ENCODE measurements around the gene MNAT1.

DNA sequence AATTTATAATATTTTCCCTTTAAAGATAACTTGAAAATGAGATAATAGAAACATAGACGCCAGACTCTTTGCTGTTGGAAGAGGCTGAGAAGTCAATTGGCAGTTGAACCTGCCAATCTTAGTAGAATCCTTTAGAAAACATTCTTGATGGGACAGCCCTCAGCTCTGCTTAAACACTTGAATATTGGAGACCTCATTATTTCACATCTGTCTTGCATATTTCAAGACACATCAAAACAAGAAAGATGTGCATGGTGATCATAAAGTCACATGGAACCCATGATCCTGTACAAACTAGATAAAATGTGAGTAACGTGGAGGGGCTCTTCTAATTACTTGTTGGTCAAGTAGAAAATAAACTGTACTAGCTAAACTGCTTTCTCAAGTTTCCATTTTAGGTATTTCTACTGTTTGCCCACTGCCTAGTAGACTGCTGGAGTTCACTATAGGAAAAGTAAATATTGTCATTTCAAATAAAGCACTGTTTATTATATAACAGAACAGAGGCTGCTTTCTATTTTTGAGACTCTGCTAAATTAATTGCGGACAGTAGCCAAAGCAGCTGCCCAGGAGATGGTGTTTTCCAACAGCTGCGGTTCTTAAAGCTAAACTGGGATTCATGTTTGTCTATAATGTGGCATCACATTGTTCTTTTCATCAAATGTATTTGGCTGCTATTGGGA, 15.7 kb upstream of the SIX1 start:
- PRO-cap, 2 experiments, result no peak in any of the 2 experiments

DNA sequence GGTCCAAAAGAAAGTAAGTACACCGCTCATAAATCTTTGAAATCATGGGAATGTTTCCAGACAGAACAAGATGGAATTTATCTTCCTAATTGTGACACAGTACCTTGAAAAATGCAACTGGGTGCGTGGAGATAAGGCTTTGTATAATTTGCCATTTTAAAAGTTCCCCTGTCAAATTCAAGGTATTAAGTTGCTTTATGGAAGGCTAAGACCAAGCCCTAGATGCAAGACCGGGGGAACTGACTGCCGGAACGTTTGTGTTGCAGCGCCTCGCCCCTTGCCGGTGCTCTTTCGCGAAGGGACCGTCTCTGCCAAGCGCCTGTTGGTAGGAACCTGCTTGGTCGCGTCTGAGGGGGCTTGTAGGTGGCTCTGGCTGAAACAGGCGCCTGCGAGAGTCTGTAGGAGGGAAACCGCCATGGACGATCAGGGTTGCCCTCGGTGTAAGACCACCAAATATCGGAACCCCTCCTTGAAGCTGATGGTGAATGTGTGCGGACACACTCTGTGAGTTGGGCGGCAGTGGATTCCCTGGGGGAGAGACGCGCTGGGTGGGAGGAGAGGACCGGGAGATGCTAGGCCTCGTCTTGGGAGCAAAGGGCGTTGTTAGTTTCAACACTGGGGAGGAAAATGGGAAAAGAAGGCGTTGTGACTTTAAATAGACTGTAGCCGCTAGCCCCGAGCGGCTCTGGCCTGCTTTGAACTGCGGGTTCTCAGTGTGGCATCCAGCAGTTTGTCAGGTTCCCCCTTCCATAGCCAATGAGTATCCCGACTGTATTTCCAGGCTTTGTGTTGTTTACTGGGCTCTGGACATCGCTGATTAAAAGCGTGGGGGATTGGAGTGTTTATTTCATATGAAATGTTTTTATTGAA, at the start of gene MNAT1:
TSS of gene MNAT1 (plus strand) at position 314 of the 870 bp plus-strand sequence.
- PRO-cap, 2 experiments, result peak in 2 of 2 experiments; most common plus-strand start position 340 of the sequence (in 2)

GRCh38 chr14:61277201-61277672, 3.9 kb downstream of the TMEM30B start:
- PRO-cap, 2 experiments, result no peak in any of the 2 experiments

GRCh38 chr14:61343790-61344731, 22.7 kb downstream of the PRKCH start:
- PRO-cap, 2 experiments, result peak in 2 of 2 experiments; most common plus-strand start chr14:61344324 (in 2); most common minus-strand start chr14:61344182 (in 1)

GRCh38 chr14:61403430-61403738, 82.0 kb downstream of the PRKCH start:
- PRO-cap, 2 experiments, result peak in 2 of 2 experiments; most common plus-strand start chr14:61403624 (in 1); most common minus-strand start chr14:61403565 (in 2)

GRCh38 chr14:61406651-61407189, 85.3 kb downstream of the PRKCH start:
- PRO-cap, 2 experiments, result peak in 2 of 2 experiments; most common plus-strand start chr14:61406919 (in 1); most common minus-strand start chr14:61406889 (in 2)

DNA sequence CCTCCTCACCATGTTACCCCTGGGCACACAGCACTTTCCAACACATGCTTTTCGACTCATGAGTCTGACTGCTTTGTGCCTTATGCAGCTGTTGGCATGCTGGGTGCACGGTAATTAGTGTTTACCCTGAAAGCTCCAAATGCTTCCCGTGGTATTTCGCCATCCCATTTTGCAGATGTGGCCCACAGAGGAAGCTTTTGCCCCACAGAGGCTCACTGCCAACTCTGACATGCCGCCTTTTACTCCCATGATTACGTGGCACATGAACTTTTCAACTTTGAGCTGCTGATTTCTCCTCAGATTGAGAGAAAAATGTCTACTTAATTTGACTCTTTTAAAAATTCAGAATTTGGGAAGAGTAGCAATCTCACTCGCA, 168.6 kb downstream of the PRKCH start:
- PRO-cap, 2 experiments, result no peak in any of the 2 experiments

- PRO-cap, 2 experiments, result no peak in any of the 2 experiments
These were observed 132.5 kb upstream of the HIF1A start for GRCh38 chr14:61562483-61563526.

DNA sequence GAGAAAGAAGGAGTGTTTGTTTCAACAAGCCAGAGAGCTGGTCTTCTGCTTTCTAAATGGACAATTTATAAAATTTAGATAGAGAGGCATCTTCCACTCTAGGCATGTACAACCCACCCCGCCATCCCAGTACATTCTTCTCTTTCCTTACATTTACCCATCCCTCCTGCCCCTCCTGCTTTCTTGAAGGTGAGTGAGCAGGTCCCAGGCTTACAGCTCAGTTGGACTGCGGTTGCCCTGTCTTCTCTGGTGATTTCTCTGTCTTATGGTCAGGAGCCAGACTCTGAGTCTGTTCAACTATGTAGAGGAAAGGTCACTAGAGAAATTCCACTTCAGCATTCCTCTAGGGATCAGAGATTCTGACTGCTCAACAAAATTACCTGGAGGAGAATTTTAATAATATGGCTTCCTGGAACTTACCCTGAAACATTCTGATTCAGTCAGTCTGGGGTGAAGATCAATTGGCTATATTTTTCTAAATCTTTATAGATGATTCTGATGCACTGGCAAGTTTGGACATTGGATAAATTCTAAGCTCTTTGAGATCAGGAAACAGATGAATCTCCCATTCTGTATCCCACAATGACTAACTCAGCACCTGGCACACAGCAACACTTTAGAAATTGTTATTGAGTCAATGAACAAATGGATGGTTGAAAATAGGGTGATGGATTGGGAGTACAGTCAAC, 128.7 kb upstream of the HIF1A start:
- PRO-cap, 2 experiments, result no peak in any of the 2 experiments

DNA sequence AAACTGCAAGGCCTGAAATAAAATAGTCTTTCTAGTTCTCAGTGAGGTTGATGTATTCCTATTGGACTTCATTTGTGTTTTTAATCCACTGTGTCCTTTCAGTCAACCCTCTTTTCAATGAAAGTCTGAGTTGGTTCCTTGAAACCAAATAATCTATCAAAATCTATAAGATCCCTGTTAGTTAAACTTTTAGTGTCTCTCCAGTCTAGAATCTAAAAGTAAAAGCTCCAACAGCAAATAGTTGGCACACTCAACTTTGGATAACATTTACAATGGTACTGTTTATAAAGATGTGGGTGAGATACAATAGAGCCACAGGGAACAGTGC, 56.9 kb upstream of the HIF1A start:
- PRO-cap, 2 experiments, result no peak in any of the 2 experiments

DNA sequence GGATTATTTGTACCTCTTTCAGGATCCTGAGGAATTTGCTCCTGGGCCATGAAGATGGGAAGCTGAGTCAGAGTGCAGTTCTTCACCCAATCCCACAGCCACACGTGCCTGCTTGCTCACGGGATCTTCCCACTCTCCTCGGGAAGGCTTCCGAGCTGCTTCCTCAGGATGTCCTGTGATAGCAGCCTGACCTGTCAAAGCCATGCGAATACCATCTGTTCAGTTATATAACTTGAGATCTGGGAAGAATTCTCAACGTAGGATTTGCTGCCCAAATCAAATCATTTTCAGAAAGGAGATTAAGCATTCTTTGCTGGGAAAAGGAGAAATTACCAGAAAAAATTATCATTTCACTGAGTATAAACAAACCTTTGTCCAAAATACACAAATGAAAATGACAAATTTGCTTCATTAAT, 41.7 kb upstream of the HIF1A start:
- PRO-cap, 2 experiments, result no peak in any of the 2 experiments

- PRO-cap, 2 experiments, result no peak in any of the 2 experiments
These were observed 31.2 kb downstream of the HIF1A start for GRCh38 chr14:61726290-61727118.

- PRO-cap, 2 experiments, result no peak in any of the 2 experiments
These were observed 748 bp downstream of the RHOJ start for GRCh38 chr14:63205050-63205331.

- PRO-cap, 2 experiments, result no peak in any of the 2 experiments
These were observed 27.8 kb downstream of the GPHB5 start for GRCh38 chr14:63290739-63291521.

- PRO-cap, 2 experiments, result no peak in any of the 2 experiments
These were observed 62.4 kb downstream of the PPP2R5E start for GRCh38 chr14:63480683-63481193.

DNA sequence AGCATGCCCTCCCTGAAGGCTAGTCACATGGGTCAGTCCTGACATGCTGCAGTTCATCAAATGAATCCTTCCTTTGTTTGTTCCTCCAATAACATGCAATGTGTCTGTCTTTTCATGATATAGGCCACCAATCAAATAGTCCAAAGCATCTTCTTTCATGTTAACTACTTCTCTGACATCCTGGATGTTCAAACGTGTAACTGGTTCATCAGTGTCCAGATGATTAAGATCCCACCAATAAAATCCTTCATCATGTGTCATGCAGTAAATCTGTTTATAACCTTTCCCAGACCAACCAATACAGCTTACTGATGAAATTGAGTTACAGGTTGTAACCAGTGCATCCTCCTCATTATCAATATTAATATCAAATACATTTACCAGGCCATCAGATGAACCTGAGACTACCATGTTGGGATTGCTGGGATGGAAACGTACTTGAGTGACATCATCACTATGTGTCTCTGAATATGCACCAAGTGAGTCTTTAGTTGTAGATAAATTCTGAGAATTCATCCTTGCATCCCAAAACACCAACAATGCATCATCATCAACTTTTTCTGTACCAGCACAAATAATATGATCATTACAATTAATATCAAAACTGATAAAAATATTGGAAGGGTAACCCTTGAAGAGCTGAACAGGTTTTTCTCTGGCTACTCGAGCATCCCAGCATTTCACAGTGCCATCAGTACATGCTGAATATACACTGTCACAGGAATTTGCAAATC, 42.5 kb downstream of the WDR89 start:
- PRO-cap, 2 experiments, result no peak in any of the 2 experiments

GRCh38 chr14:63650138-63650751, 8.6 kb upstream of the WDR89 start:
- PRO-cap, 2 experiments, result peak in 2 of 2 experiments; most common plus-strand start chr14:63650654 (in 2); most common minus-strand start chr14:63650478 (in 2)

- PRO-cap, 2 experiments, result no peak in any of the 2 experiments
These were observed 24.9 kb upstream of the SGPP1 start for GRCh38 chr14:63752709-63753261.

- PRO-cap, 2 experiments, result no peak in any of the 2 experiments
These were observed 43.5 kb downstream of the SYNE2 start for GRCh38 chr14:63896072-63896884.

DNA sequence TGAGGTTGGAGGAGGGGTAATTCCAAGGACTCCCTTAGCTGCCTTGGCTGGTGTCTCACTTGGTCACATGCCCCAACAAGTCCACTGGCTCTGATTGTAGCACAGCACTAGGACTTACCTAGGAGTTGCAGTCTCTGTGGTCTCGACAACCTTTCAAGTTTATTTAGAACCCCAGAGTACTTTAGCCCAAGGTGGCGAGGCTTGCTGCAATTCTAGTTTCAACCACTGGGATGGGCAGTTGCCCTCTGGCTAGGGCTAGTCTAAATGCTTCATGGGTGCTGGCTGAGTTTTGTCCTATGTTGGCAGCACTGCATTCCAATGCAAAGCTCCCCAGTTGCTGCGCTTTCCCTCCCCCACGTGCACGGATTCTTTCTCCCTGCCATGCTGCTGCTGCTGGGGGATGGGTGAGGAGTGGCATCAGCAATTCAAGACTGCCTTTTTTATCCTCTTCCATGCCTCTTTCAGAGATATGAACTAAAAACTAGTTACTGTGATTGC, 207.8 kb downstream of the SYNE2 start:
- PRO-cap, 2 experiments, result no peak in any of the 2 experiments

Data from helper T cell (primary cell).